Uterus (tissue), 7 donors: Measurements from ENCODE around the genes SCN5A, CX3CR1 and CCR8.

DNA sequence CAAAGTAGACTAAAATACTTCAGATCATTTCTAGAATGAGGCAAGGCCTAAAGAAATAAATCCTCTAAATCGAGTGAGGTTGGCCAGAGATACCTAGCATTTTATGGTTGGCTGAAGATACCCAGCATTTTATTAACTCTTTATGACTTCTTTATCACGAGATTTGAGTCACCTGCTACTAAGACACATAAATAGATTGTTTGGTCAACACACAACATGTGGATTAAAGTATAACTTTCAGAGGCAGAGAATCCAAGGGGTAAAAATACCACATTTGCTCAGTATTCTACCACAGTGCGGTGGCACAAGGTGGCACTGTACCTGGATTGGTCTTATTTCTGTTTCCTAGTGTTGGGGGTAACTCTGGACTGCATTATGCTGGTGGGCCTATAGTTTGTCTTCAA lies 27.0 kb upstream of the VILL start:
- PRO-cap, 4 experiments = no peak in any of the 4 experiments
- RAMPAGE, long total RNA, 2 experiments = no peak in any of the 2 experiments
- RRBS = no CpG with 5 or more reads among the region's 3 CpGs

DNA sequence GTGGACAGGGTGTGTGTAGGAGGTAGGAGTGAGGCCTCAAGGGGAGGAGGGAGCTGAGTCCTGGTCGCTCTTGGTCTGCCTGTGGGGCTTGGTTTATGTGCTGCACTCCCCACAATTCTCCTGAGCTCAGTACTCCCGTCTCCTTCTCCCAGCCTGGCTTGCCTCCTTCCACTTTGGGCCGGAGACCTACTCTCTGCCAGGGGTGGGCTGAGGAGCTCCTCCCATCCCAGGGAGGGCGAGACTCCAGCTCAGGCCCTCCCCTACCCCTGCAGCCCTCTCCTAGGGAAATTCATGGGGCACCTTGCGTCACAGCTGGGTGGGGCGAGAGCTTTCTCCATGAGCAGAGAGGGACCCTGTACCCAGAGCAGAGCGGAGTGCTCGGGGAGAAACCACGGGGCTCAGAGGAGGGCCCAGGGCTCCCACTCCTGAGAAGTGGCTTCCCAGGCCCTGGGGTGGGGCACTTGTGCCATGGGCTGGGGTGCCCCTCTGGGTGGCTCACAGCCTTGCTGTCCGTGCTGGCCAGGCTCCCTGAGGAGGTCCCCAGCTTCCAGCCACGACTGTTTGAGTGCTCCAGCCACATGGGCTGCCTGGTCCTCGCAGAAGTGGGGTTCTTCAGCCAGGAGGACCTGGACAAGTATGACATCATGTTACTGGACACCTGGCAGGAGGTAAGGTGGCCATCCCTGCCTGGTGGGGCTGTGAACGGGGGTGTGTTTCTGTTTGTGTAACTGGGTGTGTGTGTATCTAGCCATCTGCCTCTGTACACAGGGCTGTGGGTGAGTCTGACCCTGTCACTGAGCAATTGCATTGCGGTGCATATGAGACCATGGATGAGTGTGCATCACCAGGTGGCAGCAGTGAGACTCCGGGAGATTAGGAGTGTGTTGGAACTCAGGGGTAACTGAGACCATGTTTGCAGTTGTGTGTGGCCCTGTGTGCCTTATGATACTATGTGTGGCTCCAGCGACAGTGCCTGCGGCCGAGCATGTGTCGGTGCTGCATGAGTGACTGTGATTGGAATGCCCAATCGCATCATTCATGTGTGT lies 13.5 kb downstream of the VILL start:
- PRO-cap, 4 experiments = no peak in any of the 4 experiments
- RAMPAGE, long total RNA, 2 experiments = no peak in any of the 2 experiments
- RRBS = no CpG with 5 or more reads among the region's 20 CpGs

GRCh38 chr3:38122775-38123467 lies 14.0 kb downstream of the ACAA1 start:
- PRO-cap, 4 experiments = no peak in any of the 4 experiments
- RAMPAGE, long total RNA, 2 experiments = no peak in any of the 2 experiments
- RRBS = no CpG with 5 or more reads among the region's 10 CpGs

GRCh38 chr3:38347129-38347397 lies 478 bp downstream of the XYLB start:
- PRO-cap, 4 experiments = no peak in any of the 4 experiments
- RAMPAGE, long total RNA, 2 experiments = no peak in any of the 2 experiments
- RRBS = 2% methylated on average over 5 of the region's 16 CpGs

DNA sequence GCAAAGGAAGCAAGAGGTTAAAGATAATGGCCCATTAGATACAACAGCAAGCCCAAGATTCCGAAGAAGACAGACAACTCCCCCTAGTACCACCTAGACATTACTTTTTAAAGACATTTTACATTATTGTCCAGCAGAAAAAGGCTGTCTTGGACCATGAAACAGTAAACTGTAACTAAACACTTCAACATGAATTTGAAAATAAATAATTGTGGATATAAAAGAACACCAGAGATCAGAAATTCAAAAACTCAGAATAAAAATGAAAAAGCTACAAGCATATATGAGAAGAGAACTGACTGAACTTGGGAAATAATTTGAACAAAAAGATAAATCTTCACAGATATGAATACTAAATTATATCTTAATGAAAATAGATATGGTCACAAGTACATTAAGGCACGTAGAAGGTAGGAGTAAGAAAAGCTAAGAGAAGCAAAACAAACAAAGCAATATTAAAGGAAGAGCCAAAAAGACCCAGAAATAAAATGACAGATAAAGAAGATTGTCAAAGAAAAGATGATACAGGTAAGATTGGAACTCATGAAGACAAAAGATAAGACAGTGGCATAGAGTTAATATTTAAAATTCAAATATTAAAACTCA lies 39.2 kb upstream of the ACVR2B start:
- PRO-cap, 4 experiments = no peak in any of the 4 experiments
- RAMPAGE, long total RNA, 2 experiments = no peak in any of the 2 experiments
- RRBS = no CpG with 5 or more reads among the region's 2 CpGs

- PRO-cap, 4 experiments = peak in 4 of 4 experiments; most common plus-strand start chr3:38455060 (in 1); most common minus-strand start chr3:38455119 (in 4)
- RAMPAGE, long total RNA, 2 experiments = no peak in any of the 2 experiments
- RRBS = 1% methylated on average over 13 of the region's 45 CpGs
These were observed 1.4 kb downstream of the ACVR2B start for GRCh38 chr3:38455019-38455489.

GRCh38 chr3:38457411-38458140 lies 3.9 kb downstream of the ACVR2B start:
- PRO-cap, 4 experiments = no peak in any of the 4 experiments
- RAMPAGE, long total RNA, 2 experiments = no peak in any of the 2 experiments
- RRBS = no CpG with 5 or more reads among the region's 5 CpGs

DNA sequence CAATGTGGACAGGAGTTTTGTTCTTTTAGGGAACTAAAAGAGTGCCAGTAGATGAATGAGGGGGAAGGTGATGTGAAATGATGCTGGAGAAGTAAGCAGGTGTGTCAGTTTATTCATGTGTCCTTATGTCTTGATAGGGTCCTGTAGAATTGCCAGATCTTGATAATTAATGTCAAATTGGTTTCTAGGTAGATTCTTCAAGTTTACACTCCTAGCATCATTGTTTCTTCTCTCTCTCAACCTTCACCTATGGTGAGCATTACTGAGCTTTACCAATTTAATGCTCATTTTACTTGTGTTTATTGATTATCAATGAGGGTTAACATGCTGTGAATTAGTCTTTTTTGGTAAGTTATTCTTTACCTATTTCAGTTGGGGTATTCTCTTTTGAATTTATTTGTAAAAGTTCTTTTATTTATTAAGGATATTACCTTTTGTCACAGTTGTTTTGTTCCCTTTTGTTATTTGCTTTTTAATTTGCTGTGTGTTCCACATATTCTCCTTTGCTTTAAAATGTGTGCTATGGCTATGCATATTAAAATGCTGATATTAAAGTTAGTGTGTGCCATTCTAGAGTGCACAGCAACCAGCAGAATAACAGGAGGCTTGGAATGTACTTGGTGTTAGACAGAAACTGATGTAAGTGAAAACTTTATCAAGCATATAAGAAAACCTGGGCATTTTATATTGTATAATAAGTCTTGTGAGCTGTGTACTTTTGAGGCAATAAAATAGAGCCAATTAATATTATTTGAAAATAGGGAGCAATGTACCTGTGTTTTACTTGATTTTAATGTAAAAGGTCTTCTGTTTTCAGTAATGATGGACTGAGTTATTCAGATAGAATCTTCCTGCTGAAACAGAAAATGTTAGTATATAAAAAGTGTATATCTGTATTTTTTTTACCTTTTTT lies 2.9 kb downstream of the EXOG start:
- PRO-cap, 4 experiments = no peak in any of the 4 experiments
- RAMPAGE, long total RNA, 2 experiments = start-site peak on the plus strand in 1 of 2 experiments, centred at position 441 of the sequence, 6 reads per replicate

DNA sequence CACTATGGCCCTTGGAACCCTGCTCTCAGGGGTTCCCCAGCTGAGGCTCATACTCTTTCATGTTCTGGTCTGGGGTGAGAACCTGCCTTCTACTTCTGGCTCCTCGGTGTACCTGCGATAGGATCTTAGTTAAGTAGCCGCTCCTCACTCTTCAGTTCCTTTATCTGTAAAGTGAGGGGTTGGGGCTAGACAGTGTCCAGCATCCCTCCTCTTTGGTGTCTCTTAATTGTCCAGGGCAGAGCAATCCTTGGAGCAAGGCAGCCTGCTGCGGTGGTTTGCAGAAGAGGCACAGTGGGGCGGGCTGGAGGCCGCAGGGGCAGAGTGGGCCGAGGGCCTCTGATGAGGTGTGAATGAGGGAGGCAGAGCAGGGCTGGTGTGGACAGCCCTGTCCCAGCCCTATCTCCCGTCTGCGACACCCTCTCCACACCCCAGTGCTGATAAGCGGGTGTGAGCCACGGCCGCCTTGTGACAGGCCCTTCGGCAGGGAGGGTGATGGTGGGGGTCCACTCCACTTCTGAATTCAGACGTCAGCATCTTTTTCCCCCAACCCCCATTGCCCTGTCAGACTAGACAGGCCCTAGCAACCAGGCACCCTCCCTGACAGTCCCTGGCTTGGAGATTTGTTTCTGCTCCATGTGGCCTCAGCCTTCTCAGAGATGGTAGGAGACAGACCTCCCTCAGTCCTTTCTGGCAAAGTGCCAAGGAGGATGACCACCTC lies 37.1 kb downstream of the EXOG start:
- PRO-cap, 4 experiments = no peak in any of the 4 experiments
- RAMPAGE, long total RNA, 2 experiments = no peak in any of the 2 experiments
- RRBS = no CpG with 5 or more reads among the region's 14 CpGs

GRCh38 chr3:38645474-38646057 lies 3.9 kb downstream of the SCN5A start:
- PRO-cap, 4 experiments = no peak in any of the 4 experiments
- RAMPAGE, long total RNA, 2 experiments = no peak in any of the 2 experiments
- RRBS = no CpG with 5 or more reads among the region's 11 CpGs

DNA sequence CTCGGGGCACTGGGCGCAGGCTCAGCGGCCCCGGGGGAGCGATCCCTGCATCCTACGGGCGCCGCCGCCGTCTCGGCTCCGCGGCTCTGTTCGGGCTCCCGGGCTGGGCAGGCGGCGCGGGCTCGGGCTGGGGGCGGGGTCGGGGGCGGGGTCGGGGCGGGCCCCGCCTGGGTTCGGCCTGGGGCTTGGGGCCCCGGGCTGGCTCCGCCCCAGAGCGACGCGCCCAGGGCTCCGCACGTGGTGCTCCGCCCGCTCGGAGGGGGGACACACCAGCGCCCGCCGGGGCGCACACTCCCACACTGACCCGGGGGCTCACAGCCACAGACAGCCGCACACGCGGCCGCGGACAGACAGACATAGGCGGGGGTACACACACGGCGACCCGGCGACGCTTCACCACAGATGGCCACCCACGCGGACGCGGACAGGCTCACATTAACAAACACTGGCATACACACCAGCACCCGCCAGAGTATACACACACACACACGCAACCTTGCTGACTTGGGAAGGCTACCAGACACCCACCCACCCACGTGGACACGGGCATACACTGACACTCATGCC lies at the start of gene SCN5A:
Gene SCN5A (minus strand): TSS at position 88 of the 567 bp plus-strand sequence.
- PRO-cap, 4 experiments = peak in 4 of 4 experiments; most common plus-strand start position 323 of the sequence (in 2); most common minus-strand start position 88 of the sequence (in 4)
- RAMPAGE, long total RNA, 2 experiments = no peak in any of the 2 experiments
- RRBS = 2% methylated on average over 36 of the region's 60 CpGs

- PRO-cap, 4 experiments = no peak in any of the 4 experiments
- RAMPAGE, long total RNA, 2 experiments = no peak in any of the 2 experiments
- RRBS = no CpG with 5 or more reads among the region's 3 CpGs
These were observed 26.9 kb downstream of the GORASP1 start for GRCh38 chr3:39080297-39081223.

GRCh38 chr3:39106109-39106449 lies 1.3 kb downstream of the GORASP1 start:
- PRO-cap, 4 experiments = peak in 3 of 4 experiments; most common plus-strand start chr3:39106382 (in 3)
- RAMPAGE, long total RNA, 2 experiments = no peak in any of the 2 experiments
- RRBS = no CpG with 5 or more reads among the region's 5 CpGs

- PRO-cap, 4 experiments = no peak in any of the 4 experiments
- RAMPAGE, long total RNA, 2 experiments = no peak in any of the 2 experiments
- RRBS = no CpG with 5 or more reads among the region's 10 CpGs
These were observed 10.7 kb downstream of the CSRNP1 start for GRCh38 chr3:39142656-39143145.

DNA sequence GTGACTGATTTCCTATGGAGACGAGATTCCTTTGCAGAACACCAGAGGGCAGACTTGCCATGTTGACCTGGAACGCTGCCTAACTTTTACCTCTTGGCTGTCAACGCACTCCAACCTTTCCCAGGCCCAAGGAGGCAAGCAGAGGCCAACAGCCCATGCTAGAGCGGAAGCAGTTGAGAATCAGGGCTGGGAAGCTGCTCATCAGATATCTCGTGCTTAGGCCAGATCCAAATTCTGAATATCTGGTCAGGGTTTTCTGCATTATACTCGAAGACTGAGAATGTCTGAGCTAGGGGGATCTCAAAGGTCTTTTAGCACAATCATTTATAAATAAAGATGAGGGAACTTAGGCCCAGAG lies 2.5 kb downstream of the XIRP1 start:
- PRO-cap, 4 experiments = no peak in any of the 4 experiments
- RAMPAGE, long total RNA, 2 experiments = no peak in any of the 2 experiments
- RRBS = no CpG with 5 or more reads among the region's 6 CpGs

DNA sequence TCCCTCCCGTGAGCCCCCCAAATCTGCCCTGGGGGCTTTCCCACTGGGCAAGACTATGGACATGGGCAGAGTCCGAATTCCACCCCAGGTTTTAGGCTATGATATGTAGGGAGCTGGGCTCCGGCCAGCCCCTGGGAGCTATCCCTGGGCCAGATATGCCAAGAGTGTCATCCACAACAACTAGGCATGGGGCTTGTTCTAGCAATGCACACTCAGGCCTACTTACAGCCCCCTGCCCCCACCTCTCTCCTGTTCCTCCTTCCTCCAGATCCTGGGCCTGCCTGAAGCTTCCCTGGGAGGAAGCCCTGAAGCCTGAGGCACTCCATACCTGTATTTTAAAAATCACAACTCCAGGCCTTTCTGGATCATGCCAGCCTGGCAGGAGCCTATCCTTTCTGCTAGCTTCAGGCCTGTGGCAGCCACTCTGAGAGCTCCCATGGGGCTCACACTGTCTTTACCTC lies 550 bp downstream of the XIRP1 start:
- PRO-cap, 4 experiments = no peak in any of the 4 experiments
- RAMPAGE, long total RNA, 2 experiments = no peak in any of the 2 experiments
- RRBS = no CpG with 5 or more reads among the region's 3 CpGs

GRCh38 chr3:39279877-39280649 lies at the start of gene CX3CR1:
TSS of gene CX3CR1 (minus strand) at chr3:39280036.
- PRO-cap, 4 experiments = peak in 1 of 4 experiments; most common plus-strand start chr3:39280137 (in 1); most common minus-strand start chr3:39280035 (in 1)
- RAMPAGE, long total RNA, 2 experiments = no peak in any of the 2 experiments
- RRBS = no CpG with 5 or more reads among the region's 5 CpGs

DNA sequence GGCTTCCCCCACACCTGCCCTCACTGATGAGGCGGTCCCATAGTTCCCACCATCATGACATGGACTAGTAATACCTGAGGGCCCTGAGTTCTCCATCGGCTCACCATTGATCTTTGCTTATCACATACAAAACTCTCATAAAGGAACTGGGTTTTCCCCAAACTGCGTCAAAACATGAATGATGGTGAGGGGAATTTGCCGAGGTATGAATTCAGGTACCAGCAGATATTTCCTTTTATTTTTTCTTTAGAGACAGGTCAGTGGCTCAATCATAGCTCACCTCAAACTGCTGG lies 1.5 kb upstream of the CCR8 start:
- PRO-cap, 4 experiments = no peak in any of the 4 experiments
- RAMPAGE, long total RNA, 2 experiments = no peak in any of the 2 experiments
- RRBS = no CpG with 5 or more reads among the region's 4 CpGs

GRCh38 chr3:39329369-39329883 lies at the start of gene CCR8:
TSS of gene CCR8 (plus strand) at chr3:39329709.
- PRO-cap, 4 experiments = no peak in any of the 4 experiments
- RAMPAGE, long total RNA, 2 experiments = no peak in any of the 2 experiments
- RRBS = no CpG with 5 or more reads among the region's 1 CpG

DNA sequence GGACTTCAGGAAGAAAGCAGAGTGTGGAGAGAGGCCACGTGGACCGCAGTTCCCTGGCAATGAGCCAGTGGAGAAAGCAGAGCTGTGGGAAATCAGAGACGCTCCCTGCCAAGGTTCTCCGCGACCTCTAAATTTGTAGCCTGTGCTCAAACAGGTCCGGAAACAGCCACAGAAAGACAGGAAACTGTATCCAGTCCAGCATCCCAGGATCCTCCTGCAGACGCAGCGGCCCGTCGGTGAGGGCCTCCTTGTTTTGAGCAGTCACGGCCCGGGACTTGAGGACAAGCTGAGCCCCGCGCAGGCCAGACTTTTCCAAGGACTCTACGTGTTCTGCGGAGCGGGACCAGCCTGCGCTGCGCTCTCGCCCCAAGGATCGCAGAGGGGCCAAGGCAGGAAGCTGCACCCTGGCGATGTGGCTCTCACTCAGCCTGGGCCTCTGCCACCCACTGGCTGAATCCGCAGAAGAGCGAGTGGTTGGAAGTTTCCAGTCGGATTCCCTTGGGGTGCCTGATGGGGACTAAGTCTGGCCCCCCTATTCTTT lies 22.3 kb downstream of the RPSA start:
- PRO-cap, 4 experiments = peak in 1 of 4 experiments; most common plus-strand start position 219 of the sequence (in 1)
- RAMPAGE, long total RNA, 2 experiments = no peak in any of the 2 experiments
- RRBS = 34% methylated on average over 3 of the region's 25 CpGs